Thoracic aorta endothelial cell (primary cell): ENCODE results near the gene CRELD2.

DNA sequence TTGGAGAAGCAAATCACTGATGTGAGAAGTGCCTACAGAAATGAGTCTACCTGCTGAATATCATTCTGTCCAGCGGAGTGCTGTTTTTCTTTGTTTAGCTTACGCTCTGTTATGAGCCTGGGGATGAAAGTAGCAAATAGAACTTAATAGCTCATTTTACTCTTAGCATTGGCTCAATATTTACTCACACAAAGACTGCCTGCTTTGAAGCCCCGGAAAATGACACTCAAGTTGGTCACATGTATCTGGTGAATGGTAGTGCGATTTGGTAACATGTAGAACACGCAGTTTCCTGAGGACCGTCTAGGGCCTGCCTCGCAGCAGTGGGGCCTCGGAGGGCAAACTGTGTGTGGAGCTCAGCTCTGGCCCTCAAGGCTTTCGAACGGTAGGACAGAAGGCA, 38.9 kb downstream of the TBC1D22A start:
- CAGE, long polyA plus RNA: no peak

GRCh38 chr22:46816039-46816746, 53.7 kb downstream of the TBC1D22A start:
- CAGE, long polyA plus RNA: no peak

DNA sequence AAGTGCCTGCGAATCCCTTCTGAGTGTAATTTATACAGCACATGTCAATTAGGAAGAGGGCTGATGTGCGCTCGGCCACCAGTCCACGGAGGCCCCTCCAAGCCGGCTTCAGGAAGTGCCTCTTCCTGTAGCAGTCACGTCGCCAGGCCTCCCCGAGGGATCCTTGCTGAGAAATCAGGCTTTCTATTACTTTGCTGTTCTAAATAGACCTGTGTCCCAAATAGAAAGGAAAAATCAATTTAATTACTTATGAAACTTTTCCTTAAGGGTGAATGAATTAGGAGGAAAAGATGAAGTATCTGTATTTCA, 180.1 kb downstream of the TBC1D22A start:
- CAGE, long polyA plus RNA: no peak

GRCh38 chr22:47159102-47159902, 396.9 kb downstream of the TBC1D22A start:
- CAGE, long polyA plus RNA: no peak

DNA sequence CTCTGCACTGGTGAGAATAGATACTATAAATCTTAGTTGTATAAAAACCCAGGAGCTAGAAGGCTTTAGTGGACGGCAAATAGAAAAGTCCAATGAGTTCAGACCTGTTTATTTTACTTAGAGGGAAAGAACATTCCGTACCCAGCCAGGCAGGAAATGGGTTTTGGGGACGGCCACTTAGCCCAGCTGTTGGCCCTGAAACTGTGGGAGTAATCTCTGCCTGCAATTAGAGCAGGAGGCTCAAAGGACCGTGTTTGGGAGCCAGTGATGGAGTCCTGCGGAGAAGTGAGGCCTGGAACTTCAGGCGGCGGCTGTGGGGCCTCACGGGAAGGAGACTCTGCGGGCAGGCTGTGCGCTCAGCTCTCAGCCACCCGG, 530.1 kb downstream of the TBC1D22A start:
- CAGE, long polyA plus RNA: no peak

DNA sequence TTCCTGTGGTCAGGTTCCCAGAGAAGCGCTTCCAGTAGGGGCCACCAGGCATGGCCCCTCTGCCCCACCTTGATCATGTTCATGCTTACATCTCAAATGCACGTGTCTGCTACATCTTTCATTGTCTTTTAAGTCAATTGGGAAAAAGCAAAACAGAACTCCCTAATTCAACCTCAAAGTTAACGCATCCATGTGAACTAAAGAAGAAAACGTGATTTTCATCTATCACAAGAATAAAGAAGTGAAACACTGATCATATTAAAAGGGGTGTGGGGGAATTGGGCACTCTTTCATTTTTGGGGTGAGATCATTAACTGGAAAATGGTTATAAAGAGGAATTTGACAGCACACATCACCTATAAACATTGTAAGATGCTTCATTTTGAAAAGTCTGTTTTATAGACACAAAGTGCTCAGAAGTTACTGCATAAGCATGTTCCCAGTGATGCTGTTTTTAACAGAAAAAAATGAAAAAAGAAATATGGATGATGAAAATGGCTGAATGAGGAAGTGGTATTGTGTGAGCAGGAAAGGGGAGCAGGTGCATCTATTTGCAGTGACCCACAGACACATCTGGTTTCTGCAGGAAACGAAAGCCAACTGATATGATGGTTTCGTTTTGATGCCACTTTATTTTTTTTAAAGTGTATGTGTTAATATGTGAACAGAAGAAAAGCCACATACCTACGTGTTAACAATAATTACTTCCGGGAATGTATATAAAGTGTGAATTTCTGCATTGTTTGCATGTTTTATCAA, 391.3 kb upstream of the TAFA5 start:
- CAGE, long polyA plus RNA: no peak

DNA sequence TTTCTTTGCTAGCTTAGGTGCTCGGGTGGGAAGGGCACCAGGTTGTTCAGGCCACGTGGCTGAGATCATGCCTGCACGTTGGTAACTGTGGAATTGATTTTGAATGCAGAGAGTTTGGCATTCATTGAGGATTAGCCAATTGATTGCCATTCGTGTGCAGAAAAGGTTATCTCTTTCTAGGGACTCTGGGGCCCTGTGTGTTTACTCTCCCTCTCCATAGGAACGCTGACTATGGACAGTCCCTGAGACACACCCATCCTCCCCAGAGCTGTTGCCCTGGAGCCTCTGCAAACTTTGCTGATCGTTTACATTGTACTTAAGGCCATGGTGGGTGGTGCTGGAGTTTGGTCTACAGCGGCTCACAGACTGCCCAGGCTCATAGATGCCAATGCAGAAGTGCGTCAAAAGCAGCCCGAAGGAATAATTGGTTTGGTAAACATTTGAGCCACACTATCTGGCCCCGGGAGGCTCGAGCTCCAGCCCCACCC, 119.4 kb upstream of the TAFA5 start:
- CAGE, long polyA plus RNA: no peak

DNA sequence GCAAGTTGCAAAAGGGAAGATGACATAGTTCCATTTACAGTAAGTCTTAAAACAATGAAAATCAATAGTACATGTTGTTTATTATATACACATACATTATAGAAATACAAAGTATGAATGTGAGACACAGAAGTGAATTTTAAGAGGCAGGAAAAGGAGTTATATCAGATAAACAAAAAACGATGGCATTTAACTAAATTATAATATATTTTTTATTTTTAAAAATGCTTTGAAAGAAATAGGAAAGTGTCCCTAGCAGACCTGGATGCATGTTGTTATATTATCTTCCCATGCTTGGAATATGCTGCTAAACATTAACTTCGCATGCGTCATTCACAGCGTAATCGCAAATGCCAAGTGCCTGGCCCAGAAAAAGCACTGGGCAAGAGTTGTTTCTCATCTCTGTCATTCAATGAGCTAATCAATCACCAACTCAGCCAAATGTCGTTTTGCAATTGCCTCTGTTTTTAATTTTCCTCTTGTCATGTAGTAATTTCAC, 83.7 kb upstream of the TAFA5 start:
- CAGE, long polyA plus RNA: no peak

DNA sequence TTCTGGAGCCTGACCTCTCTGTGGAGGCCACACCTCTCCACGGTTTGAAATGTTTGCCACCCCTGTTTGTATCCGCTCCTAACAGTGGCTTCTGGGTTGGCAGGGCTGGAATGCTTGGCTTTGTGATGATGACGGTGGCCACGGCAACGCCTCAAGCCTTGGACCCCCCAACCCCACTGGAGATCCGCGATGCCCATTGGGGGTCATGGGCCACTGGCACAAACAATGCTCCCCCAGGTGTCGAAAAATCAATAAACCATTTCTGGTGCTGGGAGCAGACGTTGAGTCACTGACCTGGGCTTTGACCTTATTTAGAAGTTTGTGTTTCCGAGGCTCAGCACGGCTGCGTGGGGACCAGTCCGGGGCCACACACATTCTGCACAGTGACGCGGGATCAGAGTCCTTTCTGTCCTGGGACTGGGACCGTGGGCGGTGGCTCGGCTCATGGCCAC, 72.2 kb downstream of the TAFA5 start:
- CAGE, long polyA plus RNA: no peak

GRCh38 chr22:49017331-49018088, 528.2 kb downstream of the TAFA5 start:
- CAGE, long polyA plus RNA: no peak

GRCh38 chr22:49119573-49120124, 630.3 kb downstream of the TAFA5 start:
- CAGE, long polyA plus RNA: no peak

DNA sequence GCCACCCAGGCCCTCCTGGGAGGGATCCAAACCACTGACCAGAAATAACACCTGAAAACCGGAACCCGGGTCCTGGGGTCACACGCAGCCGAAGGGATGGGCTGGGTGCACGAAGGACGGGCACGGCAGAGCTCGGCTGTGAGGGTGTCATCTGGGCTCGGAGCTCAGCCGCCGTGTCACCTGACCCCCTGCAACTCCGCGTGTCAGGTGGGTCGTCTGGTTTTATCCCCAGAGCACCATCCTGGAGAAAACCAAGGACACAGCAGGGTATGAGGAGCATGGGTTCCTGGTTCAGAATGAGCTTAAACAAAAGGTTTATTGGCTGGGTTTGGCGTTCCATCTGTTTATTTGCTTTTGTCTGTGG, 102.0 kb downstream of the BRD1 start:
- CAGE, long polyA plus RNA: no peak

GRCh38 chr22:49808005-49808523, 19.6 kb downstream of the BRD1 start:
- CAGE, long polyA plus RNA: no peak

DNA sequence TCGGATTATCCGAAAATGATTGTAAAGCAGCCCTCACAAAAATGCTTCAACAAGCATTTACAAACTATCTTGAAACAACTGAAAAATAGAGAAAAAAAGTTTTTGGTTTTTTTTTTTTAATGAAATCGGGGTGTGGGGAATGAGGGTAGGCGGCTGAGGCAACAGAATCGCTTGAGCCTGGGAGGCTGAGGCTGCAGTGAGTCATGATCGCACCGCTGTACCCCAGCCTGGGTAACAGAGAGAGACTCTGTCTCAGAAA, 11.6 kb upstream of the BRD1 start:
- CAGE, long polyA plus RNA: no peak

GRCh38 chr22:49918554-49919365, at the start of gene CRELD2:
Gene CRELD2, plus strand, starts transcription at chr22:49918634.
- CAGE, long polyA plus RNA: no peak

DNA sequence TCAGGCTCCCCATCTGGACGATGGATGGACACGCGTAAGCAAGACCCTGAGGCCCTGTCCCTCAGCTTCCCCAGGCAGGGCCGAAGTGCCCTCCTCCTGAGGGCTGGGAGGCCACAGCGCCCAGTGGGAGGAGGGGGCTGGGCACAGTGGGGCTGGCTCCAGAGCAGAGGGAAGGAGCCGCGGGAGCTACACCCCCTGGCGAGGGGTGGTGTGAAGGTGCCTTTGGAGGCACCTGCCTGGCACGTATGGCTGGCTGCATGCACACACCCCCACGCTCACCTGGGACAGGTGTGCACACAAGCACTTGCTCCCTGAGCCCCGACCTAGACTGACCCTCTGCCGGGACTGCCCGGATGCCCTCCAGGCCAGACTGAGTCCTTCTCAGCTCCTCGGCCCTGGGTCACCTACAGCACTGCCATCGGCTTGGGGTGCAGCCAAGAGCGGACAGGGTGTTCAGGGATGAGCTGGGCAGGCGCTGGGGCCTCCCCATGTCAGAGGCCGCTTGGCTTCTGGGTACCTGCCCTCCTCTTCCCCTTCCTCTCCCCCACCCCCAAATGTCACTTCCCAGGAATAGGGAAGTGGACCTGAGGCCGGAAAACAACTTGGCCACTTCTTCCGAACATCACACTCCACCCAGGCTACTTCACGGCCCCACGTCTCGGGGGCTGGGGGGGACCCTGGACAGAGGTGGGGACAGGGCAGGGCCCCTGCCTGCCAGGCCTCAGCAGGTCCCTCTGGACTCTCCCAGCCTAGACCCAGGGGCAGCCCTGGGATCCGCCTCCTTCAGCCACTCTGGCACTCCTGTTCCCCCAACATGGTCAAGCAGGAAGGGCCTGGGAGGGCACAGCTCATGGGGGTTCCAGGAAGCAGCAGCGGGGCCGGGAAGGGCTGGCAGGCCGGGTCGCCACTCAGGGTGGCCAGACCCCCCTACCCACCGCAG, 7.3 kb upstream of the PIM3 start:
- CAGE, long polyA plus RNA: no peak

GRCh38 chr22:49956266-49956940, 4.2 kb upstream of the PIM3 start:
- CAGE, long polyA plus RNA: no peak

DNA sequence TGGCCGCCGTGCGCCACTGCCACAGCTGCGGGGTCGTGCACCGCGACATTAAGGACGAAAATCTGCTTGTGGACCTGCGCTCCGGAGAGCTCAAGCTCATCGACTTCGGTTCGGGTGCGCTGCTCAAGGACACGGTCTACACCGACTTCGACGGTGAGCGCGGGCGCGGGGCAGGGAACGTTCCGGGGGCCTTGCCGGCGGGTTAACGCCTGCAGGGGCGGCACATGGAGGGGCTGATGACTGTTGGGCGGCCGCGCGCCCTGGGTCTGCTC, 1.0 kb downstream of the PIM3 start:
- CAGE, long polyA plus RNA: no peak

DNA sequence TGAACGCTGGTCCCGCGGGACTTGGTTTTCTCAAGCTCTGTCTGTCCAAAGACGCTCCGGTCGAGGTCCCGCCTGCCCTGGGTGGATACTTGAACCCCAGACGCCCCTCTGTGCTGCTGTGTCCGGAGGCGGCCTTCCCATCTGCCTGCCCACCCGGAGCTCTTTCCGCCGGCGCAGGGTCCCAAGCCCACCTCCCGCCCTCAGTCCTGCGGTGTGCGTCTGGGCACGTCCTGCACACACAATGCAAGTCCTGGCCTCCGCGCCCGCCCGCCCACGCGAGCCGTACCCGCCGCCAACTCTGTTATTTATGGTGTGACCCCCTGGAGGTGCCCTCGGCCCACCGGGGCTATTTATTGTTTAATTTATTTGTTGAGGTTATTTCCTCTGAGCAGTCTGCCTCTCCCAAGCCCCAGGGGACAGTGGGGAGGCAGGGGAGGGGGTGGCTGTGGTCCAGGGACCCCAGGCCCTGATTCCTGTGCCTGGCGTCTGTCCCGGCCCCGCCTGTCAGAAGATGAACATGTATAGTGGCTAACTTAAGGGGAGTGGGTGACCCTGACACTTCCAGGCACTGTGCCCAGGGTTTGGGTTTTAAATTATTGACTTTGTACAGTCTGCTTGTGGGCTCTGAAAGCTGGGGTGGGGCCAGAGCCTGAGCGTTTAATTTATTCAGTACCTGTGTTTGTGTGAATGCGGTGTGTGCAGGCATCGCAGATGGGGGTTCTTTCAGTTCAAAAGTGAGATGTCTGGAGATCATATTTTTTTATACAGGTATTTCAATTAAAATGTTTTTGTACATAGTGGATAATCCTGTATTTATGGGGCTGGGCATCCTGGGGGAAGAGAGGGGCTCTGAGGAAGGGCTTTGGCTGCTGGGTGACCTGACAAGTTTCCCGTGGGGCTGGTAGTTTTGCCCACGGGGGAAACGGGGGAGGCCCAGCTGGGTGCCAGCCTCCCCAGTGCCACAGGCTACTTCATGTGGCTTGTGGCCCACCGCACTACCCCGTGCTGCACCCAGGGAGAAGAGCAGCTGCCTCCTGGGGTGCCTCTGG, 3.0 kb downstream of the PIM3 start:
- CAGE, long polyA plus RNA: no peak

DNA sequence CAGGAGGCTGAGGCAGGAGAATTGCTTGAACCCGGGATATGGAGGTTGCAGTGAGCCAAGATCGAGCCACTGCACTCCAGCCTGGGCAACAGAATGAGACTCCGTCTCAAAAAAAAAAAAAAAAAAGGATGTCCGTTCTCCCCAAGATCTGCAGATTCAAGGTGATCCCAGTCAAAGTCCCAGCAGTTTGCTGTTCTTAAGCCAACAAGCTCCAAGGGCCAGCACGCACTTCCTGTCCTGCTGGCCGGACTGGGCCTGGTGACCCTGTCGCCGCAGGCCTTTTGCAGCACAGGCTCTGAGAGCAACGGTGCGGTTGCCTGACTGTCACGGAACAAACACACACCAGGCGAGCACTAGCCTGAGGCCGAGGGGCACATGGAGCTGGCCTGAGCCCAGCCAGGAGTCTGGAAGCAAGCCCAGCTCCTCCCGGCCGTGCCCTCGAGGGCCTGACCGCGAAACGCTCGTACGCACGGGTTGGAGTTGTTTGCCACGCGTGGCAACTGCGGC, 14.9 kb upstream of the IL17REL start:
- CAGE, long polyA plus RNA: no peak